HT1080 (cell line): ENCODE measurements around the gene CCT5.

DNA sequence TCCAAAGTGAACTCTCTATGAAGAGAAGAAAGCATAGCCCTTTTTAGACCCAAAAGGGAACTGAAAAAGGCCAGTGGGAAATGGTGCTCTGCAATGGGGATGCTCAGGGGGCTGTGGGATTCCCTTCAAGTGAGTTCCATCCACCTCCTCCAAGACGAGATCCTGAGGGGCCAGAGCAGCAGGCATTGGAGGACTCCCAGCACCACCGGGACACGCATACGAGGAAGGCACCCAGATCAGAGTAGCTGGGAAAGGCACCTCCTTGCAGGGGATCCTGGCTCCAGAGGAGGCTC lies 288.3 kb downstream of the MED10 start:
RAMPAGE:
- cytosol, long total RNA, result no peak
- long total RNA, result no peak
- nucleus, long total RNA, result no peak

RAMPAGE:
- cytosol, long total RNA, result no peak
- long total RNA, result no peak
- nucleus, long total RNA, result no peak
Observed at GRCh38 chr5:6449042-6449679, 502 bp downstream of the UBE2QL1 start.

RAMPAGE:
- cytosol, long total RNA, result no peak
- long total RNA, result no peak
- nucleus, long total RNA, result no peak
Observed at GRCh38 chr5:6485563-6485975, 36.9 kb downstream of the UBE2QL1 start.

DNA sequence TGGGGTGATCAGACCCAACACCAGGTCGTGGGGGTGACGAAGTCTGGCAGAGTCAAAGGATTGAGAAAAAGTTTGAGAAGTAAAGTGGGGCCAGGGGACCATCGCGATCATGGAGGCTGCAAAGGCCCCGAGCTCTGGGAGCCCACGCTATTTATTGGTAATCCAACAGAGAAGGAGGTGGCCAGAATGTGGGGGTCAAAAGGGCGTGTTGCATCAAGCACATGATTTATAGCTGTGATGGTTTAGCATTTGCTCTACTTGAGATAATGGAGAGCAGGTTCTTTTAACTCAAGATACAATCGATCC lies 39.7 kb downstream of the NSUN2 start:
RAMPAGE:
- cytosol, long total RNA, result no peak
- long total RNA, result no peak
- nucleus, long total RNA, result no peak

RAMPAGE:
- cytosol, long total RNA, result no peak
- long total RNA, result no peak
- nucleus, long total RNA, result no peak
Observed at GRCh38 chr5:6595112-6596087, 37.4 kb downstream of the NSUN2 start.

GRCh38 chr5:6603663-6604068 lies 29.2 kb downstream of the NSUN2 start:
RAMPAGE:
- cytosol, long total RNA, result no peak
- long total RNA, result no peak
- nucleus, long total RNA, result no peak

DNA sequence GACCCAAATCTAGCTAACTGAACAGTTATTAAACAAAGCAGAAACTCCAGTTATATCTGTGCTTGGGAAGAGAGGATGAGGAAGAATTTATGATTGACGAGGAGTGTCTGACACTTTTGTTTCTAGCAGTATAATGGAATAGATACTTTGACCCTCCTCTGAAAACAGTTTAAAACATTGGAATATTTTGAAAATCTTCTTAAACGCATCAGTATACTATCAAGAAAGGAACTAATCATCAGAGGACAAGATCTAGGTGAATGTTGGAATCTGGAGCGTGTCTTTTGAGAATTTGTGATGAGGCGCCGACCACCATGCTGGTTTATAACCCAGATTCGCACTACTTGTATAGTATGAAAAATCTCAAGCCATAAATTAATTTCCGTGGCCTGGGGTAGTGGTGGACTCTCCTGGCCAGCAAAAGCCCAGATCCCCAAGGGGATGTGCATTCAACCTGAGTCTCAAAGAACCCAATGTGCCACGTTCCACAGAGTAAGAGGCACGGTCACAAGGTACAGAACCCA lies 23.2 kb downstream of the SRD5A1 start:
RAMPAGE:
- cytosol, long total RNA, result no peak
- long total RNA, result no peak
- nucleus, long total RNA, result no peak

DNA sequence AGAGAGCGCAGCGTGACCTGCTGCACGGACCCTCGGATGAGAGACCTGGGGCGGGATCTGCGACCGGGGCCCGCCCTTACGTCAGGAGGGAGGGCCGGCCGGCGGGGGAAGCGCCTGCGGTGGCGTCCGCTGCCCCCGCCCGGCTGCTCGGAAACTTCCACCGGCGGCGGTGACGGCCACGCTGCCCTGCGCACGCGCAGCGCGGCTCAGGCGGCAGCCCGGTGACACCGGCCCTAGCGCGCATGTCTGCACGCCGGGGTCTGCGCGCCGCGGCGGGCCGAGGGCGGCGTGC lies 455 bp upstream of the TENT4A start:
RAMPAGE:
- cytosol, long total RNA, result no peak
- long total RNA, result no peak
- nucleus, long total RNA, result no peak

DNA sequence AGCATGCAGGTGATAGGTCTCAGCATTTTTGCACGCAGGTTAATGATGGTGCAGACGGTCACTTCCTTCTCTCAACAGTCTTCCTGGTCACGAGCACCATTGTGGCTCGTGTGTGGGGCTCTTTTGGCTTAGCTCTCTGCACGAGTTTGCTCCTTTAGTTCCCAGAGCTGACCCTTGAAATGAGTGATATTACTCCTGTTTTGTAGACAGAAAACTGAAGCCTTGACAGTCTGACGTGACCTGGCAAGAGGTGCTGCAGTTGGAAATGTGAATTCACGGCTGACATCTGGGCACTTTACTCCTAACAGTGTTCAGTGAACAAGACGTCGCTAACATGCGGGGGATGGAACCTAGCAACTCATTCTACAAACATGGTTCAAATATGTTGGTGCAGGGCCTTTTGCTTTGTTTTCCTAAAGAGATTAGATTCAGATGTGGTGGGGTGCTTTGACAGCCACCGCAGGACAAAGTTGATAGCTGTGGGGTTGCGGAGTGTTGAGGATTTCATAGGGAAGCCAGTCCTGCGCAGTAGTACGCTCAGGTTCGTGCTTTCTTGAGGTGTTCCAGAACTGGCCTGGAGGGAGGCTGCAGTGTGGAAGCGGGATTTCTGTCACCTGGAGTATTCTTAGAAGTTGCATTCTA lies 10.2 kb downstream of the TENT4A start:
RAMPAGE:
- cytosol, long total RNA, result no peak
- long total RNA, result no peak
- nucleus, long total RNA, result no peak

DNA sequence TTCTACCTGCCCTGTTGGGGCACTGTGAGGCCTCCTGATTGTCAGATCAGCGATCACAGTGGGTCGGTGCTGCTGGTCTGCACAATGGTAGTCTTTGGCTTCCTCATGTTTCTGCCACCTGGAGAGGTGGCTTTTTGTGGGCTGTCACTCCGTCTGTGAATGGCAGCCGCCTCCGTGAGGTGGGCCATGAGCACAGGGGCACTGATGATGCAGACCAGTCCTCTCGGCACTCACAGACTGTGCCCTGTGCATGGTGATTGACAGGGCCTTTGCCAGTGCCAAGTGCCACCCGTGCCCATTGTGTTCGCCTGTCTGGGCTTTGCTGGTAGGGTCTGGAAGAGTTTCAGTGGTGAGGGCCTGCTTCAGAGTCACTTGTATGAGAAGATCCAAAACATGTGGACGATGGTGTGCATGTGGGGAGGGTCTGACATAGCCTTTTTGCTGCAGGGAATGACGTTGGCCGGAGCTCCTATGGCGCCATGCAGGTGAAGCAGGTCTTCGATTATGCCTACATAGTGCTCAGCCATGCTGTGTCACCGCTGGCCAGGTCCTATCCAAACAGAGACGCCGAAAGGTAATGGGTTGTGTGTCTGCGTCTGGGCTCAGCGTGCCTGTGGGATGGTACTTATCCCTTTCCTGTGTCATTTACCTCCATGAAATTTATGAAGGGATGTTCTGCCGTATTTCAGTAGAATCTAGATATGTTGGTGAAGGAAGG lies 34.9 kb downstream of the TENT4A start:
RAMPAGE:
- cytosol, long total RNA, result no peak
- long total RNA, result no peak
- nucleus, long total RNA, result no peak

DNA sequence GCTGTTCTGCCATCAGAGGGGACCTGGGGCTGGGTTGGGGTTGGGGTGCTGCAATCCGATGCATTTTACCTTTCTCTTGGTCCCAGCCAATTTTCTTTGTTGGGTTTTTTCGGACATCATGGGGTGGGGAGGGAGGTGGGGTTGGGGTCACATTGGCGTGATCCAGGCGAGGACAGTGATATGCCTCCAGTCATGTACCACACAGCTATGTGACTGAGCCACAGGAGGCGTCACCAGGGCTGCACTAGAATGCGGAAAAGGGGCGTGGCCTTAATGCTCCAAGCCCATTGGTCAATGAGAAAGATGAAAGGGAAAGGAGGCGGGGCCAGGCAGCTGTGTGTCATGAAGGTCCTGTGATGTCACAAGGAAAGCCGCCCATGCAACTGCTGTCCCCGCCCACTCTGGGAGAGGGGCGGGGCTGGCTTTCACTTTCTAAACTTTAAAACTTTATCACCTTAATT lies 89.5 kb upstream of the ADCY2 start:
RAMPAGE:
- cytosol, long total RNA, result no peak
- long total RNA, result no peak
- nucleus, long total RNA, result no peak

GRCh38 chr5:8457862-8458516 lies 589.0 kb downstream of the MTRR start:
RAMPAGE:
- cytosol, long total RNA, result no peak
- long total RNA, result no peak
- nucleus, long total RNA, result no peak

DNA sequence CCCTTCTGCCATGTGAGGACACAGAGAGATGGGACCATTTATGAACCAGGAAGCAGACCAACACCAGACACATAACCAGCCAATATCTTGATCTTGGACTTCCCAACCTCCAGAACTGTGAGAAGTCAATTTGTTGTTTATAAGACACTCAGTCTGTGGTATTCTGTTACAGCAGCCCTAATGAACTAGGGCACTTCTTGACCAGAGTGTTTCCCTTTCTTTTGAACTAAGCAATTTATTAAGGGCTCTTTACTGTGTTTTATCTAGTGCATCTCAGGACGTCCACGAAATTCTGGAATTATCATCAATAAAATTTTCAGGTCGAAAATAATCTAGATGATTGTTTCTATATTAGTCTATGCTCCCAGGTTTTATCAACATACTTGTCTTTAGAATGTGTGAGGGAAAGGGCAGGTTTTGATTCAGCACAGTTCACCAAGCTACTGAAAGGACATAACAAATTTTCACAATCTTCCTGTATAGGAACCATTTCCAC lies 761.7 kb downstream of the SEMA5A start:
RAMPAGE:
- cytosol, long total RNA, result no peak
- long total RNA, result no peak
- nucleus, long total RNA, result no peak

GRCh38 chr5:8861673-8862186 lies 684.1 kb downstream of the SEMA5A start:
RAMPAGE:
- cytosol, long total RNA, result no peak
- long total RNA, result no peak
- nucleus, long total RNA, result no peak

DNA sequence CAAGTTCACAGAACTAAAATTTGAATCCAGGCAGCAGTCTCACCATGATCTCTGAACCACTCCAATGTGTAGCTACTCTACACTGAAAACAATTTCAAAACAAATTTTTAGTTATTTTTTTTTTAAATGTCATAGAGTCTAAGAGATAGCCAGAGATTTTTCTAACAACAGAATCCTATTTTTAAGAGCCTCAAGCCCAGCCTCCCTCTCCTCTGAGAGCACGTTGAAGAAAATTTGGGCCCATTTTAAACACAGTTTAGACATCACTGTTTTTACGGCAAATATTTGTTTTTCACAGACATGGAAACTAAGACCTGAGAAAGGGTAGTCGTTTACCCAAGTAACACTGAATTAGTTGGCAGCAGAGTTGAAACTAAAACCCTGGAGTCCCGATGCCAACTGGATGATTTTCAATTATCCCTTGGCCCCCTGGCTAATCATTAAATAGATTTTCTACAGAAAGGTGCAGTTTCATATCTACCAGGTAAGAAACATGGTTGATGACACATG lies 137.1 kb downstream of the SEMA5A start:
RAMPAGE:
- cytosol, long total RNA, result no peak
- long total RNA, result no peak
- nucleus, long total RNA, result no peak

DNA sequence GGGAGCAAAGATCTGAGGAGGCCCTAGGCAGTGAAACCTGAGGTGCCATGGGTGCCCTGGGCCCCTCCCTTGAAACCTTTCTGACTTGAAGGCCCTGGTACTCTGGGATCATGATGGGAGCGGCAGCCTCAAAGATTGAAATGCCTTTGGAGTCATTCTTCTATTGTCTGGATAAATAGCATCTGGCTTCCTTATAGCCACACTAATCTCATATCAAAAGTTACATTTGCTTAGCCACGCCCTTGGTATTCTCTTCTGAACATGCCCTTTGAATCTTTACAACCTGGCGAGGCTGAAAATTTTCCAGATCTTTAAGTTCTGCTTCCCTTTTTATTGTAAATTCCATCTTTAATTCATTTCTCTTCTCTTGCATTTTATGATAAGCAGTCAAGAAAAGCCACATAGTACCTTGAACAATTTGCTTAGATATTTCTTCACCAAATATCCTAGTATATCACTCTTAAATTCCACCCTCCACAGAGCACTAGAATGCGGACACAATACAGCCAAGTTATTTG lies 7.8 kb upstream of the SEMA5A start:
RAMPAGE:
- cytosol, long total RNA, result no peak
- long total RNA, result no peak
- nucleus, long total RNA, result no peak

GRCh38 chr5:10118191-10118526 lies 131.5 kb downstream of the ATPSCKMT start:
RAMPAGE:
- cytosol, long total RNA, result no peak
- long total RNA, result no peak
- nucleus, long total RNA, result no peak

DNA sequence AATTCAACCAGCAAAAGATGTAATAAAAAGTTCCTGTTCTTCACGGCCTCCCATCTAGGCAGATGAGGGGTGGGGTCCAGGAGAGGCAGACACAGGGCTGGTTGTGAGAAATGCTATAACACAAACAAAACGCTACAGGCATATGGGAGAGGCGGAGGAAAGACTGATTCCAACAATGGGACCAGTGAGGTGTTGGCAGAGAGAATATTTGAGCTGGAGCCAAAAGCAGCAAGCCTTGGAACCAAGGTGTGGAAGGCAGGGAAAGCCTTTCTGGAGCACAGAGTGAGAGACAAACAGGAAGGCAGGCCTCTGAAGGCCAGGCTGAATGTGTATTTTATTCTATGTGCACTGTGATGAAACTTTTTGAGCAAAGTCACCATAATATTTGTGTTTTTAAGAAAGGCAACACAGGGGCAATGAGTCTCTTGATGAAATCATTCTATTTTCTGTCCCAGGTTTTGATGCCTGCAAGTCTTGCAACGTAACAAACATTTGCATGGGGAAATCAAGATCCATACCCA lies 2.9 kb downstream of the ATPSCKMT start:
RAMPAGE:
- cytosol, long total RNA, result no peak
- long total RNA, result no peak
- nucleus, long total RNA, result no peak

RAMPAGE:
- cytosol, long total RNA, result start-site peak on the plus strand at chr5:10250218-10250343, 14,639 and 19,996 reads in 2 replicates
- long total RNA, result start-site peak on the plus strand at chr5:10250243-10250336, 9,627 reads
- nucleus, long total RNA, result start-site peak on the plus strand at chr5:10250213-10250333, 8,120 and 1,635 reads in 2 replicates
Observed at GRCh38 chr5:10250072-10250824, at the start of gene CCT5. TSS of gene CCT5 (plus strand) at chr5:10250280.

DNA sequence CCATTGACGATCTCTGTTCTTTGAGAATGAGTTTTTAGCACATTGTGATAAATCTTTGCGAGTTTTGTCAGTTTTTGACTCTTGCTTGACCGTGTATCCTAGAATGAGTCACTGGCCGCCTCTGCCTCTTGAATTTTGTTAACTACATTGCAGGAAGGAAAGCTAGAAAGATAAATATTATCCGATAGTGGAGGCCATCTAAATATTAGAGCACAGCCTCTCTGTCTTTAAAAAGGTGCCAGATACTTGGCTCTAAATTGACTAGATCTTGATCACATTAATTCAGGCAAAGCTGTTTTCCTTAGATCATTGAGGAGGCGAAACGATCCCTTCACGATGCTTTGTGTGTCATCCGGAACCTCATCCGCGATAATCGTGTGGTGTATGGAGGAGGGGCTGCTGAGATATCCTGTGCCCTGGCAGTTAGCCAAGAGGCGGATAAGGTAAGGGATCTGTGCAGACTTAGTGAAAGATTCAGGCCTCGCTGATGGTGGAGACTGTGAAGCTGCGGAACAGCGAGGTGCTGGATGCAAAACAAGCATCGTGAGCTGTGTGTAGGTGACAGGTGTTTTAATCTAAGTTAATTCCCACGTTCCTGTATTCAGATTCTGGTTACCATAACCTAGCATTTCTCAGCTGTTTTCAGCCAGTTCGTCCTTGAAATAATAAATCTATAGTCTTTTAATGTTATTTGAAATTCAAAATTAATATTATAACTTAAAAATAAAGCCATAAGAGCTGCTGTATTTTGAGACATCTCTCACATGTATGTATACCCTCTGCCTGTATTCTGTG lies 12.3 kb downstream of the CCT5 start:
RAMPAGE:
- cytosol, long total RNA, result no peak
- long total RNA, result no peak
- nucleus, long total RNA, result no peak